ENCODE data around the genes NACAD and IGFBP1.

DNA sequence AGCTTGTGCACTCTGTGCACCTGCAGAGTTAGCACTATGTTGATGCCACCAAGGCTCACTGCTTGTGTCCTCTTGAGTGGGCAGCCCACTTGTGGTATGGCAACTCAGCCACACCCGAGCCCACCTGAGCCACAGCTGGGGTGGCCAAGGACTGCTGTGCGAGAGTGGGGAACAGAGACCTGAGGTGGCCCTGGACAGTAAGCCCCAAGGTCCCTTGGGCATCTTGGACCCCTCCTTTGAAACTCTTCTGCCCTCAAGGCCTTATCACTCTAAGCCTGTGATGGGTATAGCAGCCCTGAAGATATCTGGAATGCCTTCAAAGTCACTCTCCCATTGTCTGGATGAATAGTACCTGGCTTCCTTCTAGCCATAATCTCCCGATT lies 25.6 kb downstream of the MYO1G start:
- PRO-cap = no peak

- PRO-cap = no peak
These were observed 9.1 kb downstream of the MYO1G start for GRCh38 chr7:44969456-44970457.

DNA sequence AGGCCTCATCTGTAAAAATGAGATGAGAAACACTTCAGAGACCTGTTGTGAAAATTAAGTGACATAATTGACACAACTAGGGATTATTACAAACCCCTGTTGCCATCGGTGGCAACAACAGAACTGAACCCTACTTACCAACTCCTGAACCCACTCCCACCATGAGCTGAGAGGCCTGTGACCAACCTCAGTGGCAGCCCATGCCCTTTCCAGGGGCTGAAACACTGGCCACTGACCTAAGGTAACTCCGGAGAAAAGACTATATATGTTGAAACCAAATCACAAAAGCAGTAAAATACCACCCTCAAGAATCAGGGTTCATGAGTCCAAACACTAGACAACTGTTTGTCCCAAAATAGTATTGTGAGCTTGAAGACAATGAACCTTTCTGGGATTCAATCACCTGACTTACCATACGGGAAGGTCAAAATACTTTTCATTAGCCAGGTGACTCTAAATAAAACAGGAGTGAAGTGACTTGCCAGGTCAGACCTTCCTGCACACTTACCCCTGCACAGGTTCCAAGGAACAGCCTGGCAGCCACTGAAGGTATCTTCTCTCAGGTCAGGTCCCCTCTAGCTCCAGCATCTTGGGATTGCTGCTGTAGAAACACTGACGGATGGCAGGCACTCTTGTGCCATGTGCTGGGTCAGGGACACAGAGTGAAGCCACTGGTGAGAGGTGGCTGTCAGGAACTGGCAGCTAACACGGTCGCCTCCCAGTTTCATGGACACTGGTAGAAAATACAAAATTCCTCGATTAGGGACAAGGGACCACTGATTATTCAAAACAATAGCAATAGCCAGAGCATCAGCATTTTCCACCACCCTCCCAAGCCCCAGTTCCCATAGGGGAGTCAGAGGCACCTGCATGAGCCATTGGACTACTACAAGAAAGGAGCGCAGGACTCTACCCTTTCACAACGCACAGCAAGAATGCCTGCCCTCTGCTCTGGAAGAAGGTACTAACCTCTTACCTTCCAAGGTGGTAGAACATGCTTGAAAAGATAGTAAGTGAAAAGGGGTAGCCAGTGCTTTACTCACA lies 4.8 kb upstream of the MYO1G start:
- PRO-cap = no peak

DNA sequence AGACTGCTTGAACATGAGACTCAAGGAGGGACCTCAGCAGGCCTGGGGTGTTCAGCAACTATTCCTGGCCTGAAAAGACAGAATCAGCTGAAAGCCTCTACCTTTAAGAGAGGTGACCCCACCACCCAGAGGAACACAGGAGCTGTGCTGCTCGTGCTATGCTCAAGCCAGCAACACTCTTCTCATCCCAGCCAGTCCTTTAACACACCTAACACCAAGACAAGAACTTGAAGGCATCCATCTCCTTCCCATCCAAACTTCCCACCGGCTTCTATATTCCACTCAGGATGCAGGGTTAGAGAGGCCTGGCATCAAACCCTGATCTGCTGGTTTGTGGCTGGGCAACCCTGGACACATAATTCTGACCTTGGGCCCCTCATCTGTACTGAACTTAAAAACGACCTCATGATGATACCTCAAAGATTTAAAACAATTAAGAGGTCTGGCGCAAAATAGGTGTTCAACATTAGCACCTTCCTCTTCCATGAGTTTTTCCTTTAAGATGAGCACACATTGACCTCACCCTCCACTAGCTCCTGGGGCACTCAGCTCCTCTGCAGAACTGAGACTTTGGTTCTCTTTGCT lies 5.6 kb upstream of the MYO1G start:
- PRO-cap = no peak

DNA sequence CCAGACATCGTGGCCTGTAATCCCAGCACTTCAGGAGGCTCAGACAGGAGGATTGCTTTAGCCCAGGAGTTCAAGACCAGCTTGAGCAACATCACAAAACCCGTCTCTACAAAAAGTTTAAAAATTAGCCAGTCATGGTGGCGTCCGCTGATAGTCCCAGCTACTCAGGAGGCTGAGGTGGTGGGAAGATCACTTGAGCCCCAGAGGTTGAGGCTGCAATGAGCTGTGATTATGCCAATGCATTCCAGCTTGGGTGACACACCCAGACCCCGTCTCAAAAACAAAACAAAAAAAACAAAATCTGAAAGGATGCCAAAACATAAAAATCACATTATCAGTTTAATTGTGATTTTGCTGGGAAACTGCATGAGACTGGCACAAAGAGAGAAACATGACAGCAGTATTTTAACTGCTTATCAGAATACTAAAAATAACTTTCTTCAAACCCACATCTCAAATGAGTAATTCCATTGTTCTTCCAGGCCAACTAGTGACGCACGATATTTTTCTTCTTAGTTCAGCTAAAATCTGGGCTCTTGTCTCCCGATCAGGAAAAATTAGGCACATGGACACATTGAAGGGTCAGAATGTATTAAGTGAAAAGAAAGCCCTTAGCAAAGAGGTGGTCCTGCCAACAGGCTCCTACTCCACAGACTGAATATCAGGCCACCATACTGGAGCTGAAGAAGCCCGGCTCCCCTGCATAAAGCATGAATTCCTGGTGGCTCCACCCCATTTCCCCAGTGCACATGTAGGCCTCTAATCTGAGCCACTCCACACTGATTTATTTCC lies 9.7 kb upstream of the CCM2 start:
- PRO-cap = no peak

DNA sequence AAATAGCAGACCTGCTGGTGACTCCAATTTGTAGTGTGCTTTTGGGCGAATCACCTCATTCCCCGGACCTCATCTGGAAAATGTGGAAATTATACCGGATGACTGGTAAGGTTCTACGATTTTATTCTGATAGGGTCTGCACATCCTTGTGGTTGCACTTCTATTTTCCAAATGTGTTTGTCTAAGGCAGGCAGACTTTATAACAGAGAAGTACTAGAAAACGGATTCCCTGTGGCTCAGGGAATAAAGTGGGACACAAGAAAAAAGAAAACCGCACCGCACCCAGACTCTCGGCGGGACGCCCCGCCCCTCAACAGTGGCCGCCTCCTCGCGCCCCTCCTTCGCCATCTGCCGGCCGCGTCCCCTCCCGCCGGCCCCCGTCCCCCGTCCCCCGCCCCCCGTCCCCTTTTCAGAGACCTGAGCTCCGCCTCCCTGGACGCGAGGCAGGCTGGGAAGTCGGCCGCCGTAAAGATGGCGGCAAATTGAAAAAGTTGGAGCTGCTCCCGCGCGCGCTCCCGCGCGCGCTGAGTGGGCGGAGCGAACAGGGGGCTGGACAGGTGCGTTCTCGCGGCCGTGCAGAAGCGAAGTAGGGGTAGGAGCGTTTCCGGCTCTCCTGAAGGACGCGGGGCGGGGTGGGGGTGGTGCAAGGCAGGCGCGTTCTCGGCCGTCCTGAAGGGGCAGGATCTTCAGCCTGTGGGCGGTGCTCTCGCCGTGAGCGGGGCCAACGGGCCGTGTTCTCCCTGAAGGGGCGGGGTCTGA lies 521 bp upstream of the CCM2 start:
- PRO-cap = bidirectional peak, plus-strand start at position 429 of the sequence, minus-strand start at position 315 of the sequence; bidirectional peak, plus-strand start at position 578 of the sequence, minus-strand start at position 588 of the sequence; bidirectional peak, plus-strand start outside the sequence, minus-strand start at position 688 of the sequence

DNA sequence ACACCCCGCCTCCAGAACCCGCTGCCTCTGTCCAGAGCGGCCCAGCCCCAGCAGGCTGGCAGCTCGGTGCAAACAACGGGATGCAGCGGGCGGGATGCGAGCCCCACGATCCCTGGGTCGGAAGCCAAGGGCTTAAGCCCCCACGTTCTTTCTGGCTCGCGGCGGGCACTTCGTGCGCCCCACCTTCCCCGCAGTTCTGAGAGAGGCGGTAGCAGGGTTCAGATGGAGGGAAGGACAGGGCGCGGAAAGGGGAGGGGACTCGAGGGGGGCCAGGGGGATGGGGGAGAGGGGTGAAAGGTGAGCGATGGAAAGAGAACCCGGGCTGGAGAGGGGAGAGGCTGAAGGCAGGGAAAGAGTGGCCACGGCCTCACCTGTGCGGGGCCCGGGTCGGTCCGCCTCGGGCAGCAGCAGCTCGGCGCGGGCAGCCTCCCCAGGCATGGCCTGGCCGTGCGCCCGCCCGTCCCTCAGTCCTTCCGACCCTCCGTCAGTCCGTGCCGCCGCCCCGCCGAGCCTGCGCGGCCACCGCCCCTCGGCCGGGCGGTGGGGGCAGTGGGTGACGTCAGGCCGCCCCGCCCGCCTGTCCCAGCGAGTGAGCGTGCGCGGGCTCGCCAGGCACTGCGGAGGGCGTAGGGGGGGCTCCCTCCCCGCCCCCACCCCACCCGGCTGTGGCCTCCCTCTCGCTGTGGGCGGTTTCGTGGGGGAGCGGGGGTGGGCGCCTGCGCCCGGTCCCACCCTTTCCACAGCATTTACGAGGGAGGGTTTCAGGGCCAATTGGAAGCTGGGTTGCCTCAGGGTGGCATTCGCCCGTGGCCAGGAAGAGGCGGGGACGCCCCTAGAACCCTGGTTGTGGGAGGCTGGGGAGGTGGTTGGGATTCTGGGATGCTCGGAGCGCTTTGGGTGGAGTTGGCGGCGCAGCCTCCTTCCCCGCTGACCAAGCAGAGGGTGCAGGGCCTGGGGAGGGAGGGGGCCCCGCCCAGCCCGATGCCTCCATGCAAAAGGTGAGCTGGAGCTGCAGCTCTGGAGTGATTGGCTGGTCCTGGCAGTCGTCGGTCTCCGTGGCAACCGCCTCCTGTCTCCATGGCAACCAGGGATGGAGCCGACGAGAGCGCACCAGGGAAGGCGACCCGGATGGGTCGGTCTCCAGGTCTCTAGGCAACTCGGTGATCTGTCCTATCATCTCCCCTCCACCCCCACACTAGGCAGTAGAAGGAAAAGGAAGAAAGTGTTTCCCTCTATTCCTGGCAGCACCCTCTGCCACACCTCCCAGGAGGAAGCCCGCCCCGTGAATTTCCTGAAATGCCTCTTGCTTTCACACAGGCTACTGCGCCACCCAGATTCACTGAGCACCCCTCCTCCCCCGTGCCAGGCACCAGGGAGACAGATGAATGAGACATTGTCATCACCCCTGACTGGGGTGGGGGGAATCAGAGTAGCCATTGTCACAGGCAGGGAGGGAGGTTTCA lies at the start of gene NACAD:
NACAD (minus strand) TSS at position 513 of the 1,463 bp plus-strand sequence.
- PRO-cap = bidirectional peak, plus-strand start at position 578 of the sequence, minus-strand start at position 513 of the sequence

DNA sequence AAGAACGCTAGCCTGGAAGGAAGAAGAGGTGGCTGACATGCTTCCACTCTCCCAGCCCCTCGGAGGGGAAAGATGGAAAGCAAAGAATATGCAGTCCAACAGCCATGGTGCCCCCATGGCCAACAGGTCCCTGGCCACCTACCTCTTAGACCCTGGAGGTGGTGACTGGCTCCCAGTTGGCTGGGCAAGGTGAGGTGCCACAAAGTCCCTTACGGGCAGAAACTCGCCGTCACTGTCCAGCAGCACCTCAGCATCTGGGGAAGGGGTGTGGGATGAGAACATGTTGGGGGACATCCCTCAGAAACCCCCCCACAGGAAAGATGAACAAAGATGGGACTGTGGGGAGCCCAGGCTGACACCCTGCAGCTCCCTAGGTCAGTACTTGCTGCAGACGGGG lies 10.1 kb downstream of the TBRG4 start:
- PRO-cap = no peak

GRCh38 chr7:45148229-45148561 lies 9.4 kb upstream of the RAMP3 start:
- PRO-cap = no peak

DNA sequence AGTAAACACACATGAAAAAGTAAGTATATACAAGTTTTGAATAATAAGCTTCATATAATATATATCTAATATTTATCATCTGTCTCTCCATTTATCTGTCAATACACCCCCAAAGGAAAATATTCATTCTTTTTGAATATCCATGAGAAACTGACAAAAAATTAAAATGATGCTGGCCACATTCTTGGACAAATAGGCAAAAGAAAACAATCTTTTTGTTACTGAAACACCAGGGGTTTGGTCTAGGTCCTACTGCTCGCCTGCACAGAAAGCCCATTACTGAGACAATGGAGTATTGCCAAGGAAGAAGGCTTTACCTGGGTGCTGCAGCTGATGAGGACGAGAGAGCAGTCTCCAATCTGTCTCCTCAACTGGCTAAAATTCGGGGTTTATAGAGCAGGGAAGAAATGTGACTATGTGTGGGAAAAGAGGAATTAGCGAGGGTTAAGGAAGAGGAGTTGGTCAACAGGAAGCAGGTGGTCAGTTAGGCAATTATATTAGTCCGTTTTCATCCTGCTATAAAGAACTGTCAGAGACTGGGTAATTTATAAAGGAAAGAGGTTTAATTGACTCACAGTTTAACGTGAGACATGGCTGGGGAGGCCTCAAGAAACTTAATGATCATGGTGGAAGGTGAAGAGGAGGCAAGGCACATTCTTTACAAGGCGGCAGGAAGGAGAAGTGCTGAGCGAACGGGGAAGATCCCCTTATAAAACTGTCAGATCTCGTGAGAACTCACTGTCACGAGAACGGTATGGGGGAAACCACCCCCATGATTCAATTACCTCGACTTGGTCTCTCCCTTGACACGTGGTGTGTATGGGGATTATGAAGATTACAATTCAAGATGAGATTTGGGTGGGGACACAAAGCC lies 34.9 kb downstream of the RAMP3 start:
- PRO-cap = no peak

DNA sequence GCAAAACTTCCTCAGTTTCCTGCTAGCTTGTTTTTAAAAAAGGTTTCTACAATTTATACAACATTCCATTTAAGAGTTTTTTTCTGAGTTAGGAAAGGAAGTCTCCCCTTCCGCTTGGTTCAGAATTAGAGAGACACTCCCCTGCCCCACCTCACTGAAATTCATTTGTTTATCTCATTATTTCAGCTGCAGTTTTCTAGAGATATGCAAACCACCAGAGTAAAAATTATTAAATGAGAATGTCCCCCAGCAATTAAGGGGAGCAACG lies 82.8 kb downstream of the RAMP3 start:
- PRO-cap = no peak

GRCh38 chr7:45719532-45720217 lies 145.5 kb downstream of the ADCY1 start:
- PRO-cap = no peak

DNA sequence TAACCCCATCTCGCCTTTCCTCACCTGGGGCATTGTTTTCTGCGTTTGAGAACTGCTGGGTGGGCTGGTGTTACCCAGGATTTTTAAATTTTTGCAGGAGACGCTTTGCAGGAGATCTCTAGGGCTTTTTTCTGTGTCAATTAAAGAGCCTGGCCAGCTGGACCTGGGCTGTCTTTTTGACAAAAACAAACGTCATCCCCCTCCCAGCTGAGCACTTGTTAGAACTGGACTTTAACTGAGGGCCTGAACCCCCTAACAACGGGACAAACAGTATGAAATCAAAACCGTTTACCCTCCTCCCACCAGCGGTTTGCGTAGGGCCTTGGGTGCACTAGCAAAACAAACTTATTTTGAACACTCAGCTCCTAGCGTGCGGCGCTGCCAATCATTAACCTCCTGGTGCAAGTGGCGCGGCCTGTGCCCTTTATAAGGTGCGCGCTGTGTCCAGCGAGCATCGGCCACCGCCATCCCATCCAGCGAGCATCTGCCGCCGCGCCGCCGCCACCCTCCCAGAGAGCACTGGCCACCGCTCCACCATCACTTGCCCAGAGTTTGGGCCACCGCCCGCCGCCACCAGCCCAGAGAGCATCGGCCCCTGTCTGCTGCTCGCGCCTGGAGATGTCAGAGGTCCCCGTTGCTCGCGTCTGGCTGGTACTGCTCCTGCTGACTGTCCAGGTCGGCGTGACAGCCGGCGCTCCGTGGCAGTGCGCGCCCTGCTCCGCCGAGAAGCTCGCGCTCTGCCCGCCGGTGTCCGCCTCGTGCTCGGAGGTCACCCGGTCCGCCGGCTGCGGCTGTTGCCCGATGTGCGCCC lies at the start of gene IGFBP1:
IGFBP1 (plus strand) TSS at position 454 of the 811 bp plus-strand sequence.
- PRO-cap = bidirectional peak, plus-strand start at position 454 of the sequence, minus-strand start at position 257 of the sequence

- PRO-cap = no peak
These were observed 19.3 kb upstream of the IGFBP3 start for GRCh38 chr7:45940247-45940954.

DNA sequence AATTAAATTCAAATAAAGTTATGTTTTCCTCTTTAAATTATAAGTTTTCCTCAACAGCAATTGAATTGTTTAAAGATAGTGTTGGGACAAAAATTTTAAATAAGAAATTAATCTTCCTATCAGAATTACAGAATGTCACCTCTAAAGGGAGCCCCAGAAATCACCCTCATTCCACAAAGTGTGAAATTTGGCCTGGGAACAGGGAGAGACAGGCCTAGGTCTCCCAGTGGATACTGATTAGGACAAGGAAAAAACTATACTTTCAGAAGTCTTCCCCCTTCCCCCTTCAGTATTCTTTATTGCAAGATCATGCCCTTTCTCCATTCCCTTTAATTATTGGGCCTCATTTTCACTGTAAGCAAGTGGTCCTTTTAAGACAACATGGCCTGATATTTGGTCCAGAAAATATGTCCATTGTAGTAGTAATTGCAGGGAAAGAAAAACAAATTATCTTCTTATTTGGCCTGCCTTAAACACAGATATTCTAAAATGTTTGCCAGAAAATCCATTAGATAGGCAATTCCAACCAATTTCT lies 757.1 kb upstream of the IGFBP3 start:
- PRO-cap = no peak

DNA sequence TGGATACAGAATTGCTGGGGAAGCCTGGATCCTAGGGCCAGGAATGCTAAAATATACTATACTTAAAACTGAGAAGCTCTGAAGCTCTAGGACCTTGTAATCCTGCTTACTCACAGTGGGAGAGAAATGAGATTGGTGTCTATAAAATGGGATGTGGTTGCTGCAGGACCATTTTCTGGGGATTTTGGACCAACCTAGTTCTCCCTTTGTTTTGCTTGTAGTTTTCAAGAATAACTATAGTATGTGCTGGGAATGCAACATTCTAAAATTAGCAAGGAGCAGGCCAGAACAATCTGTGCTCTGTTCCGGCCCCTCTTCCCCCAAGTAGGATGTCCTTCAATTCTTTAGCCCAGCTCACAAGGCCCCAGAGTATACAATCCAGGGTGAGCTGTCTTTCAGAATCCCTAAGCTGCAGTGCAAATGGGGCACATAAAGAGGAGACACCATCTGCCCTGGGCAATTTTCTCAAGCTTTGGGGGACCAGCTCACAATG lies 809.2 kb downstream of the TNS3 start:
- PRO-cap = no peak

DNA sequence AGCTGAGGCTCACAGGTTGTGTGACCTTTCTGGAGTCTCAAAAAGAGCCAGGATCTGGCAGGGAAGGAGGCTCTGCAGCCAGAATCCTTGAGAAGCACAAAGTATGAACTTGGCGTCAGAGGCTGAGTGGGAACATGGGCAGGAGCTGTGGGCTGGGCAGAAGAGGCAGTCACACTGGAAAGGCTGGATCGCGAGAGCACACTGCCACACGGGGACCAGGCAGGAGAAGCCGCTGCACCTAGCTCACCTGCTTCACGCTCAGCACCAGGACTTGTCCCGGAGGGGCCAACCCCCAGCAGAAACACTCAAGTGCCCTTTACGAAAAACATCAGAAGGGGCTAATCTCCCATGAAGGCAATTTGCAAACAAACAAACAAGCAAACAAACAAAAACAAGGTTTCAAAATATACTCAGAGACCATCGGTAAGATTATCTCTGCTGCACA lies 534.9 kb downstream of the TNS3 start:
- PRO-cap = no peak

DNA sequence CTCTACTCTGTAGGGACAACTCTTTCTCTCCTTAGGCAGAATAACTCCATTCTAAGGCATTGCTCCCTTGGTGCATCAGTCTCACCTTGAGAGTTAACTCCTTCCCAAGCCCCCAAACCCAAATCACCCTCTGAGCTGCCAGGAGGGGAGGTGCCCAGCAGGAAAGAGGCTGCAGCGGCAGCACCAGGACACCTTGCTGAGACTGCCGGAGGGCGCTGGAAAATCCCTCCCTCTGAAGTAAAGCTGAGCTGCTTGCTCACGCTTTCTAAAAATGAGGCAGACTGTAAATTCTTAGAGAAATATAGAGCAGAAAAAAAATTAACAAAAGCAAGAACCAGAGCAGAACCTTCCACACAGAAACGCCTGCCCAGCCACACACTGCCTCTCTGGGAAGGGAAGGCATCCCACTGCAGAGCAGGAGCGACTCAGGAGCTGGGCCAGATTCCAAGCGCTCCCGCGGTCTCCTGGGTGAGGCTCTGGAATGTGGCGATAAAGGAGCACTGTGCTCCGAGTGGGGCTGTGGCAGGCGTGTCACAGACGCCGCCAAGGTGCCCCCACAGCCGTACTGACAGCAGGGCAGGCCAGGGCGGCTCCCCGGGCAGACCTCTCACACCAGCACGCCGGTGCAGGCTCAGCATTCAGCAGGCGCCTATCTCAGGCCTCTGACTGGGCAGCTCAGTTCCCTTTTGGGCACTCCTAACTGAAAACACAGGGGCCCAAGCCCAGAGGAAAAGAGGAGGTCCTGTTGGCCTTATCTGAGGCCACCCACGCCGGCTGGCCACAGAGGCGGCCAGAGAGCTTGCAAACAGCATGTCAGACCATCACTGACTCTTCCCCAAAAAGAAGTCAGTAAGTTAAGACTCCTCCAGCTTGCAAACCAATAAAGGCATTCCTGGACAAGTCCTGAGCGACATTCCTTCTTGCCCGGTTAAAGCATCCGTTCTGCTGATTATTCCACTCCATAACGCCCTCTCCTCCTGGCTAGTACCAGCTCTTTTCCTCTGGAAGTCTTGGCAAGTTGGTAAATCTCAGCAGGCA lies 202.0 kb downstream of the TNS3 start:
- PRO-cap = no peak

DNA sequence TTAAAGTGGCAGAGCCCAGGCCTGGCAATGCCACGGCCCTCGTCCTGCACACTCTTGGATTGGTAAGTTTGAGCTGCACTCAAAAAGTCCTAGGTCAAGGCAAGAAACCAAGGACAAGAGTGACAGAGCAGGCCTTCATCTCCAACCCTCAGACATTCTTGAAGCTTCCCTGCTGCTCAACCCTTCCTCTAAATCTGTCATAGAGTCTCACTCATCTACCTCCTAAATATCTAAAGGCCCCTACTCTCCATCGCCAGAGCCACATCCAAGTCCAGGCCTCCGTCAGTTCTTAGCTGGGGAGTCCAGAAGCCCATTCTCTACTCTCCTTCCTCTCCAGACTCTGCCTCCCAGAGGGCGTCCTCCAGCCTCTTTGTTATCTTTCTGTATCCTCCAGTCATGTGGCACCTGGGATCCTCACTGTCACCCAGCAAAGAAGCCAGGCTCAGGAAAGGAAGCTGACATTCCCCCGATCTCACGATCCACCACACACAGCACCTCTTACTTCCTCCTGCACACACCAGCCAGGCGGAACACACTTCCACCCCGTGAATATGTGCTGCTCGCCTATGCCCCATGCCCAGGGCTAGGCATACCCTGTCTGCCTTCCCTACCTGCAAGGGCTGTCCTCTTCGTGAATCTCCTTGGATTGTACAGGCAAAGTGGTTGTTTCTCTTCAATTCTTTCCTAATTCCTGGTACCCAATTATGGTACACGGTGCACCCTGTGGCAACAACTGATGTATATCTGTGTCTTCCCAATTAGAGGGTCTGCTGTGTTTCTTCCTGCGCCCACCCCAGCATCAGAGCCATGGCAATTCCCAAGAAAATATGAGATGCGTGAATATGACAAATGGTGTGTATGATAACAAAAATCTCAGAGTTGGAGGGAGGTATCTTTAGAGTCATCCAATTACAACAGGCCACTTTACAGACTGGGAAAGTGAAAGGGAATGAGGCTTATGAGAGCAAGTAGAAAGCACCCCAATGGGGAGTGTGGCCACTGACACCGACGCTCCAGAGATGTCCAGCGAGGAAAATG lies 191.0 kb downstream of the TNS3 start:
- PRO-cap = no peak

GRCh38 chr7:47475729-47476356 lies 106.1 kb downstream of the TNS3 start:
- PRO-cap = bidirectional peak, plus-strand start at chr7:47476151, minus-strand start at chr7:47476007

Data from Calu3 (cell line).